ENCODE measurements around a stretch of chr15.

DNA sequence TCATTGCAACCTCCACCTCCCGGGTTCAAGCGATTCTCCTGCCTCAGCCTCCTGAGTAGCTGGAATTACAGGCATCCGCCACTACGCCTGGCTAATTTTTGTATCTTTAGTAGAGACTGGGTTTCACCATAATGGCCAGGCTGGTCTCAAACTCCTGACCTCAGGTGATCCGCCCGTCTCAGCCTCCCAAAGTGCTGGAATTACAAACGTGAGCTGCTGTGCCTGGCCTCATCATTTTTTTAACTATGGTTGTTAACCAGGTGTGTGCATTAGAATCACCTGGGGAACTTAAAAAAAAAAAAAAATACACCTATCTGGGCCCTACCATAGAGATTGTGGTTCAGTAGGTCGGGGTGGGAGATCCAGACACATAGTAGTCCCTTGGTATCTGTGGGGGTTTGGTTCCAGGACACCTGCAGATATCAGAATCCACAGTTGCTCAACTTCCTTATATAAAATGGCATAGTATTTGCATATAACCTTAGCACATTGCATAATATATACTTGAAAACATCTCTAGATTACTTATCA, 4.8 kb downstream of the IQGAP1 start:
- PRO-cap, 2 experiments: no peak in any of the 2 experiments

DNA sequence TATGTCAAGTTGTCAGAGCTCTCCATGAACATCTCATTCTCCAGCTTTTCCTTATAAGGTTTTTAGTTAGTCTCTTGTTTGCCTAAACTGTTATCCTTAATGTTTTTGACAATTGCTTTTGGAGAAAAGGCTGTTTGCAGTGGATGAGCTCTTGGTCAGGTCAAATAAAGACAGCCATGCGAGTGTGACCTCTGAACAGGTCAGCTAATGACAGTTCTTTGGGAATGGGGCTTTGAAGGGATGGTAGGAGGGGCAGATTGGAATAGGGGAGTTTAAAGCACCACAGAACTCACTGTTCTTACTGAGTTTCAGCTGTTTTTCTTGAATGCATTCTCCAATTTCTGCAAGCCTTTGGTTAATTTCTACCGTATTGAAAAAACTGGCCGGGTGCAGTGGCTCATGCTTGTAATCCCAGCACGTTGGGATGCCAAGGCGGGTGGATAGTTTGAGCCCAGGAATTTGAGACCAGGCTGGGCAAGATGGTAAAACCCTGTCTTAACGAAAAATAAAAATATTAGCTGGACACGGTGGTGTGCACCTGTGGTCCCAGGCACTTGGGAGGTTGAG, 69.3 kb upstream of the CRTC3 start:
- PRO-cap, 2 experiments: no peak in any of the 2 experiments

- PRO-cap, 2 experiments: no peak in any of the 2 experiments
These were observed 48.8 kb upstream of the CRTC3 start for GRCh38 chr15:90480984-90481272.

DNA sequence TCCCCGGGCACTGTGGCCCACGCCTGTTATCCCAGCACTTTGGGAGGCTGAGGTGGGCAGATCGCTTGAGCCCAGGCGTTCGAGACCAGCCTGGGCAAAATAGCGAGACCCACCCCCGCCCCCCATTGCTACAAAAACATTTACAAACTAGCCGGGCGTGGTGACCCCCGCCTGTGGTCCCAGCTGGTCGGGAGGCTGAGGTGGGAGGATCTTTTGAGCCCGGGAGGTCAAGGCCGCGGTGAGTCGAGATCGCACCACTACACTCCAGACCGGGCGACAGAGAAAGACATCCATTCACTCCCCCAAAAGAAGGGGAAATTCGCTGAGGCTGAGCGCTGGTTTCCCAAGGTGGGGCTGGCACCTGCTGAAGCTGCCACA, 841 bp upstream of the CRTC3 start:
- PRO-cap, 2 experiments: no peak in any of the 2 experiments

GRCh38 chr15:90550906-90551482, 21.3 kb downstream of the CRTC3 start:
- PRO-cap, 2 experiments: no peak in any of the 2 experiments

GRCh38 chr15:90570970-90571623, 41.4 kb downstream of the CRTC3 start:
- PRO-cap, 2 experiments: peak in 1 of 2 experiments; most common plus-strand start chr15:90571272 (in 1); most common minus-strand start chr15:90571182 (in 1)

- PRO-cap, 2 experiments: no peak in any of the 2 experiments
These were observed 46.3 kb downstream of the CRTC3 start for GRCh38 chr15:90575703-90576698.

GRCh38 chr15:90598011-90598901, 68.5 kb downstream of the CRTC3 start:
- PRO-cap, 2 experiments: no peak in any of the 2 experiments

DNA sequence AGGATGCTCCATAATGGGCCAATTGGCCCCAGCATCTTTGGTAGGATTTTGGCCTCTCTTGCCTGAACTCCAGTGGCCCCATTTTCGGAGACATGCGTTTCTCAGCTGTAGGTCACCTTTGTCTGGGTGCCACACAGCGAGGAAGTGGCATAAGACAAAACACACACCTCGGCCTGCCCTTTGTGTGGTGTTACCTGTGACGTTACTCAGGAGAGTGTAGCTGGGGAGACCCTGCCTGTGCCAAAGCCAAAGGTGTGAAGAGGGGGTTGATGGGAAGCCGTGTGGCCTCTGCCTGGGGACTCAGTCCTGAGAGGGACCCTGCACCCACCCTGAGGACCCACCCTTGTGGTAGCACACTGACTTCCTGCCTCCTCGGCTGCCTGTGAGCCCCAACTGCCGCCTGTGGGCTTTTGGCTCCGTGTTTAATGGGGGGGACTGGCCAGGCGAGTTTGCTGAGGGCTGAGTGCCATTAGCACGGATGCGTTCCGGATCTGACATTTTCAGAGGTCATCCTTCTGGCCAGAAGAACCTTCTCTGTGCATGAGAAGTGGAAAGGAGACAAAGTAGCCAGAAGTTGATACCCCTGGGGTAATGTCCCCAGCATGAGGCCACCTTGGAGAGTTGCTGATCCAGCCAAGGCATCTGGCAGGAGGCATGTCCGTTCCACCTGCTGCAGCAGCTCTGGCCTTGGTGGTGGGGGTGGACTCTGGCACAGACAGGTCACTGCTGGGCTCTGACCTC, 51.9 kb upstream of the FURIN start:
- PRO-cap, 2 experiments: no peak in any of the 2 experiments

- PRO-cap, 2 experiments: no peak in any of the 2 experiments
These were observed 23.3 kb upstream of the FURIN start for GRCh38 chr15:90845013-90845659.

GRCh38 chr15:90857907-90858299, 10.5 kb upstream of the FURIN start:
- PRO-cap, 2 experiments: no peak in any of the 2 experiments

DNA sequence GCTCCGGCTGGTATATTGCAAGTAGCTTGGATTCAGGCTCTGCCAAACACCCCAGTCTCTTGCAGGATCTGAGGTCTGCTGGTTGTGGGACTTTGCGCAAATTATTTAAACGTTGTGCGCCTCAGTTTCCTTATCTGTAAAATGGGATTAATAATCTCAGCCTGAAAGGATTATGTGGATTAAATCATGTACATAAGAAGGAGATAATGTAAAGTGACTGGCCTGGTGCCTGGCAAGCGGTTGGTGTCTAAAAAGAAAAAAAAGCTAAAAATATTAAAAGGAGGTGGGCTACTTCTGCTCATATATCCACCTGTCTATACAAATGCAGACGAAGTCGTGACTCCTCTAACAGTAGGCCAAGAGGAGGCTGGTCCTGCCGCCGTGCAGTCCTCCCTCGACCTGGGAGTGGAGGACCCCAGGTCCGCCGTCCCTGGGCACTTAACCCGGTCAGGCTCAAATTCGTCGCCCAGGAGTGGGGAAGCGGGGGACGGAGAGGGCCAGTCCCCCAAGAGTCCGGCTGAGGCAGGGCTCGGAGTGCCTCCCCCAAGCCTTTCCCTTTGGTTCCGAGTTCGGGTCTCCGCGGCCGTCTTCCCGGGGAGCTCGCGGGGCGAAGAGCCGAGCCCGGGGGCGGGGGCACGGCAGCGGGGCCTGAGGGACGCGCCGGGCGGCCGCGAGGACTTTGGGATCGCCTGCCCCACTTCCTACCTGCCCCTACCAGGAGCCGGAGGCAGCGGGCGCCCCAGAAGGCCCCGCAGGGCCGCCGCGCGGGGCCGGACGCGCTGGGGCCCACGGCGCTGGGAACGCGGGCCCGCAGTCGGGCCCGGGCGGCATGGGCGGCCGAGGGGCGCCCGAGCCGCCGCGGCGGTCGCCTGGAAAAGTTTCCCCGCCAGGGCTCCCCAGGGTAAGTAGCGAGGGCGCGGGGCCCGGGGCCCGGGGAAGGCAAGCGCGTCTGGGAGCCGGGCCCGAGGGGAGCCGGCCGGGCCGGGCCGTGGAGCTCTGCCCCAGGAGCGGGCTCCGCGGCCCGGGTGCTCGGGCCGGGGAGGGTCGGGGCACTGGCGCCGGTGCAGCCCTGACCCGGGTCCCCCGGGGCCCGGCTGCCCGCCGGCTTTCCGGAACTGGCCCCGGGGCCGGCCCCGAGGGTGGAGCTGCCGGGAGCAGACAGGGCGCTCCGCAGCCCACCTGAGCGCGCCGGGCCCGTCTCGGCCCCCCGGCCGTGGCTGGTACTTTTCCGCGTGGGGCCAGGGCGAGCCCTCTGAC, 2.7 kb downstream of the FURIN start:
- PRO-cap, 2 experiments: peak in 1 of 2 experiments; most common plus-strand start position 508 of the sequence (in 1); most common minus-strand start position 245 of the sequence (in 1)

DNA sequence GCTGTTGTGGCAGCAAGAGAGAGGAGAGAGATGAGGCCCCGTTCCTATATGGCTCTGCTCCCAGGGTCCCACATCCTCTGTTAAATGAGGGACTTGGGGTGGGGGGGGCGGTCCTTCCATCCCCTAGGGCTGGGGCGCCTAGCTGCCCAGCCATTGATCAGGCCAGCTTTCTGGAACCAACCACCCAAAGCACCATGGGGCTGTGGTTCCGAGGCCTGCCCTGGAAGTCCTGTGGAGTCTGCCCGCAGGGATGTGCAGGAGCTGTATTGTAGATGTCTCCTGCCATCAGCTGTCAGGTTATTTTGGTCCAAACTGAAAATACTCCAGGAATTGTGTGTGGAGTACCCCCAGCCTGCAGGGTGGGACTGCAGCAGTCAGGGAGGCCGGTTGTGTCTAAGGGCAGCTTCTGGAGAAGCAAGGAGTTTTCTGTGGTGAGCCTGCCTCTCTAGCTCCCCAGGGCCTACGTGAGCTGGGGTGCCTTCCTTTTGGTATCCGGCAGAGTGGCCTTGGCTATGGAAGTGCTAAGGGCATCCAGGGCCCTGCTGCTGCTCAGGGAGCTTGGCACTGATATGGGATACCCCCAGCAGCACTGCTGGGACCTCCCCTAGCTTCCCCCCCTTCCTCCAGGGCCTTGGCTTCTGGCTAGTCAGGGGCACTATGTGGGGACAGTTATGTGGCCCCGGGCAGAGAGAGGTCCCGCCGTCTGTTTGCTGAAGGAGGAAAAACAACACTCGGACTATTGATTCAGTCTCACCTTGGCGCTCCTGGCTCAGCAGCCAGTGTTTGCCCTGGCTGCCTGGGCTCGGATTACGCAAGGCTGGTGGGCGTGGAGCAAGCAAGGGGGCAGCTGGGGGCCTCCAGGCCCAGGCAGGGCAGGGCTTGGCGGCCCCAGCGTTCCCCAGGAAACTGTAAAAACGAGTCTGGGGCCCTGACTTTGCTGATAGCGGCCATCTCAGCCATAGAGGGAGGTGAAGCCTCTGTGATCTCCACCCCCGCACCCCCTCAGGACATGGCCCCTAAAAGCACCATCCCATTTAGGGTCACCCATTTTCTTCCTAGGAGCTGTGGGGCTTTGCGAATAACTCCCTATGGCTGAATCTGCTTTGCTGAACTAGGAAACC, 5.5 kb downstream of the FURIN start:
- PRO-cap, 2 experiments: no peak in any of the 2 experiments

GRCh38 chr15:90875141-90876176, 7.1 kb downstream of the FURIN start:
- PRO-cap, 2 experiments: no peak in any of the 2 experiments

GRCh38 chr15:90878509-90879365, 5.6 kb upstream of the FES start:
- PRO-cap, 2 experiments: no peak in any of the 2 experiments

- PRO-cap, 2 experiments: no peak in any of the 2 experiments
These were observed 8.7 kb downstream of the FES start for GRCh38 chr15:90892799-90893591.

- PRO-cap, 2 experiments: no peak in any of the 2 experiments
These were observed 12.8 kb downstream of the MAN2A2 start for GRCh38 chr15:90915784-90916406.

DNA sequence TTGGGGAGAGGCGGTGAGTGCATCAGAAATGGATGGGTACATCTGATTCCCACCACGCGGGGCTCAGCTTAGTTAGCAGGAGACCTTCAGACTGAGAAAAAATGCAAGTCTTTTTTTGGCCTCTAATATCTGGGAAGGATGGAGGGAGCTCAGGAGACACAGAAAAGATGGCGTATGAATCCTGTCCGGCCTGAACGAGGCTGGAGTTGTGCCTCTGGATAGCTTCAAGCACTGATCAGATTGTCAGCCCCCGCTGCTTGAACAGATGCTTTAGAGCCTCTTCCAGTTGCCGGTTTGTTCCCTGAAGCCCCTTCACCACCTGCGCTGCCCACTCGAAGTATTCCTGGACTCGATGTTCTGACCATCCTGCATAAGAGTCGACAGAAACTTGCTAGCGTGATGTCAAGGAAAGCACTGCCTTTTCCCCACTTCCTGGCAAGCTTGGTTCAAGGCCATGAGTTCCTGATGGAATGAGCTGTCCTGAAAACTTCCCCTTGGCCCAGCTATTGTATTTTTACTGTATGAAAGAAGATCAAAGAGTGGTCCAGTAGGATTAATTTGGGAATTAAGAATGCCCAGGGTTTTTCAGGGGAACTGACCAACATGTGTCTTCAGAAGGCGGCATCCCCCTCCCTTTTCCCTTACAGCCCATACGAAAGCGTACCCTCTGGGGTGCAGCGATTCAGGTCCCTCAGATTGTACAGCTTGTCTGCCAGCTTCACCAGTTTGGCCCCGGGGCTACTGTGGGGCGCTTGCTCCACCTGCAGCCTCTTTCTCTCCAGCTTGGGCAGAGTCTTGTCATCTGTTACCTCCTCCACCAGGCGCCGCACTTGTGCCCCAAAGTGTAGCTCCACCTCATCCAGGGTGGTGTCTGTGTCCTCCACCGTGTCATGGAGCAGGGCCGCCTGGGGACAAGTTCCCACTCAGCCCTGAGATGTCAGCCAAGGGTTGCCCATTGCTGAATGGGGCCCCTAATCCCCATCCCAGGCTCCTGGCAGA, 1.0 kb downstream of the HDDC3 start:
- PRO-cap, 2 experiments: peak in 1 of 2 experiments; most common plus-strand start position 449 of the sequence (in 1); most common minus-strand start position 345 of the sequence (in 1)

DNA sequence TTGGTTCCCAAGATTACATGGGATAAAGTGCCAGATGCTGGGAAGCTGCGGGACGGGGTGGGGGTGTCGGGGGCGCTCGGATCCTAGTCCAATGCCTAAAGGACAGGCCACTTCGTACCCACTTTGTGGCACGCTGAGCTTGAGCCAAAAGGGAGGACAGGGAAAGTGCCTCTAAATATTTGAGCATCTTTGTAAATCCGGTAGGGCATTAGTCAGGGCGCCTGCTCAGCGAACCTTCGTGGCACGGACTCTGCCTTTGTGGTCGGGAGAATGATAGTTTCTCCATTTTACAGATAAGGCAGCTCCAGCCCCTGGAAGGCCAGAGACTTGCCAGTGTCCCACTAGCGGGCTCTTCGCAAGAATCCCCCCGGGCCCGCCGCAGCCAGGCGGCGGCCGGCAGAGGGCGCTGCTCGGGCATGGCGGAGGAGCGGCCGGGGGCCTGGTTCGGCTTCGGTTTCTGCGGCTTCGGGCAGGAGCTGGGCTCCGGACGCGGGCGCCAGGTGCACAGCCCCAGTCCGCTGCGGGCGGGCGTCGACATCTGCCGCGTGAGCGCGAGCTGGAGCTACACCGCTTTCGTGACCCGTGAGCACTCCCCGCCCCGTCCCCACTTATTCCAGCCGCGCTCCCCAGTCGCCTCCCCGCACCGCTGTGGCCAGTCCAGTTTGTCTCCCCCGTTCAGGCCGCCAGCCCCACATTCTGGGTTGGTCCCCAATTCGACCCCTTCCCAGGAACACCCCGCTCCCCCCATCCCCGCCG, 1.8 kb downstream of the RCCD1 start:
- PRO-cap, 2 experiments: peak in 1 of 2 experiments; most common plus-strand start position 413 of the sequence (in 1)

DNA sequence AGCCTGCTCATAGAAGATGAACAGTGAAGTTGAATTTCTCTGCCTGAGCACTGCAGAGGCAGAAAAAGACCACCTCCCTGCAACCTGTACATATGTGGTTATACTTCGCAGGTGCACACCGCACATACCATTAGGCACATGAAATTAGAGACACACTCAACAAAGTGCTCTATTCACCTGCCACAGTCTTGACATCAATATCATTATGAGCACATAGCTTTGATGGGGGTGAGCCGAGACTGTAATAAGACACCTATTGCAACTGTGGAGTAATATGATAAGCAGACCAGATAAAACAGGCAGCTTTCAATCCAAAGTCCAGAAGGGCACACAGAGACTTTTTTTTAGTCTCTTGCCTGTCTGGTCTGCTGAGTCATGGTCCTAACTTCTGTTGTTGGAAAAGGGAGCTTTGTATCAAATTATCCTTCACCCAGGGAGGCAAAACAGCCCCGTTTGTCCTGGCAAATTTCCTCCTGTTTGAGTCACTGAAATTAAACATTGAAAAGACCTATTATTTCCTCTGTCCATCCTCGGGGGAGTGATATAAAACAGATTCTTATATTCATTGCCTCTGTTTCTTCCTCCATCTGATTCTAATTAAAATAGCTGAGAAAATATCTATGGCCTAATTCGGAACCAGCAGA, 316.8 kb upstream of the SLCO3A1 start:
- PRO-cap, 2 experiments: no peak in any of the 2 experiments

Data from cerebral cortex (tissue), 2 donors.